ENCODE measurements around the genes PMVK, TRIM46 and MSTO1.

DNA sequence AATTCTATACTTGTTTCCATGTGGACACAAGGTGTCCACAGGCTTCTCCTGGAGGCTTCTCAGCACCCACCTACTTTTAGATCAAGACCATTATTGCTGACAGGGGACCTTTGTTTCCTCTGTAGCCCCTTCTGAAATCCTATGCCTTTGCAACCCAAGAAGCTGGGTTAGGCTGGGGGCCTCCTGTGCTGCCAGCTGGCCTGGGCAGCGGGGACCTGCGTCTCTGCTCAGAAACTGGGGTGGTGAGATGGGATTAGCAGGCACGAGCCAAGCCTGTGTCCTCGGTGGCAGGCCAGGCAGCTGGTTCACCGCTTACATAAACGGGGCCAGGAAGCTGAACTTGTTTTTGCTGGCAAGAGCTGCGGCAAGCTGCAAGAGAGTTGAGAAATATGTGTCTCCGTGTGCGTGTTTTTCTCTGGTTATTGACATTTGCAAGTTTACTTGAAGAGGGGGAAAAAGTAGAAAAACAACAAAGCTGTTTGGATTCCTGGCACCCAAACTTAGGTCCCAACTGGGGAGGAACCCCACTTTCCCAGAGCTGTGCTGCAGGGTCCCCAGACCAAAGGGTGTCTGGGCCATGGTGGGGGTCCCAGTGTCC, 14.3 kb downstream of the IL6R start:
- PRO-cap, 3 experiments = no peak in any of the 3 experiments
- RAMPAGE, long total RNA = no peak

- PRO-cap, 3 experiments = no peak in any of the 3 experiments
- RAMPAGE, long total RNA = no peak
Observed at GRCh38 chr1:154434276-154435439, 29.5 kb downstream of the IL6R start.

DNA sequence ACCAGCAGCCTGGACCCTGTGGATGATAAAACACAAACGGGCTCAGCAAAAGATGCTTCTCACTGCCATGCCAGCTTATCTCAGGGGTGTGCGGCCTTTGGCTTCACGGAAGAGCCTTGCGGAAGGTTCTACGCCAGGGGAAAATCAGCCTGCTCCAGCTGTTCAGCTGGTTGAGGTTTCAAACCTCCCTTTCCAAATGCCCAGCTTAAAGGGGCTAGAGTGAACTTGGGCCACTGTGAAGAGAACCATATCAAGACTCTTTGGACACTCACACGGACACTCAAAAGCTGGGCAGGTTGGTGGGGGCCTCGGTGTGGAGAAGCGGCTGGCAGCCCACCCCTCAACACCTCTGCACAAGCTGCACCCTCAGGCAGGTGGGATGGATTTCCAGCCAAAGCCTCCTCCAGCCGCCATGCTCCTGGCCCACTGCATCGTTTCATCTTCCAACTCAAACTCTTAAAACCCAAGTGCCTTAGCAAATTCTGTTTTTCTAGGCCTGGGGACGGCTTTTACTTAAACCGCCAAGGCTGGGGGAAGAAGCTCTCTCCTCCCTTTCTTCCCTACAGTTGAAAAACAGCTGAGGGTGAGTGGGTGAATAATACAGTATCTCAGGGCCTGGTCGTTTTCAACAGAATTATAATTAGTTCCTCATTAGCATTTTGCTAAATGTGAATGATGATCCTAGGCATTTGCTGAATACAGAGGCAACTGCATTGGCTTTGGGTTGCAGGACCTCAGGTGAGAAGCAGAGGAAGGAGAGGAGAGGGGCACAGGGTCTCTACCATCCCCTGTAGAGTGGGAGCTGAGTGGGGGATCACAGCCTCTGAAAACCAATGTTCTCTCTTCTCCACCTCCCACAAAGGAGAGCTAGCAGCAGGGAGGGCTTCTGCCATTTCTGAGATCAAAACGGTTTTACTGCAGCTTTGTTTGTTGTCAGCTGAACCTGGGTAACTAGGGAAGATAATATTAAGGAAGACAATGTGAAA, 36.3 kb upstream of the TDRD10 start:
- PRO-cap, 3 experiments = no peak in any of the 3 experiments
- RAMPAGE, long total RNA = no peak

- PRO-cap, 3 experiments = no peak in any of the 3 experiments
- RAMPAGE, long total RNA = no peak
Observed at GRCh38 chr1:154577715-154578826, 10.5 kb downstream of the CHRNB2 start.

DNA sequence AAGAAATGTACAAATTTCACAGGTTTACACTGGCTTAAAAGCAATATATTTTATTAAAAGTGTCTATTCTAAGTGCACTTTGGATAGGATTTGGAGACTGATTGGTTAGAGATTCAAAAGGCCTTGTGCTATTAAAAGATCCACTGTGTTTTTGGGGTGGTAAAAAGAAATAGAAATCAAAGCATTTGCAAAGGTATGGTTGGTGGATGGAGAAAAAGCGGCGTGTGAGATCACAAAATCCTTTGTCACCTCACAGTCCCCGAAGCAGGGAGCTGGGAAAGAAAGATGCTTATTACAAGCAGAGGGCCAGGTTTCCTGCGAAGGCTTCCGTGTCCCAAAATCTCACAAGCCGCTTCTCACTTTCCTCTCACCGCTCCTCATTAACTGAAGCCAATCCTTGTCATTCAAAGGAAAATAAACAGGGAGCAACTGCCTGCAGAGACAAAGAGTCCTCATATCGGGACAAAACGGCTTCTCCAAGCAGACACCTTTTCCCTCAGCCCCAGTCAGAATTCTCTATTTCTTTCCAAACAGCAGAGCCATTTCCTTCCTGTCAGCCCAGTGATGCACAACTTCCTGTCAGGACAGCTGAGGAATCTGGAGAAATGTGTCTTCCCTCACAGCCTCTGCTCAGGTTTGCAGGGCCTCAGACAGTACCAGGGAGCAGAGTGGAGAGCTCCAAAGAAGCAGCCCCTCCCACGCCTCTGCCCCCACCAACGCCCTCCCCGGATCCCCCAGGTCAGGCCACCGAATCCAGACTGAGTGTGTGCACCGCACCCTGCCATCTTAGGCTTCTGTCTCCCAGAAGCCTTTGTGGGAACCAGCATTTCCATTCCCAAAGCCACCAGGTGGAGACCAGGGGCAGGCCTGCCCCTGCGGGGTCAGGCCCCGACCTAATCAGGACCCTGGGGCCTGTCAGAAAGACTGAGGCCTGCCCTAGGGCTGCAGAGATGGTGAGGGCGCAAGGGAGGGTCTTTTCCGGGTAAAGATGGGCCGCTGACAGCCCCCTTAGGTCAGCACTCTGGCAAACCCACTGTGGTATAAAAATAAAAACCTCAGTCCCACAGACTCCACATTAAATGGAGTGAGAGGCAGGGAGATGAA, 29.6 kb downstream of the KCNN3 start:
- PRO-cap, 3 experiments = no peak in any of the 3 experiments
- RAMPAGE, long total RNA = no peak

GRCh38 chr1:154846630-154847562, 23.2 kb downstream of the KCNN3 start:
- PRO-cap, 3 experiments = no peak in any of the 3 experiments
- RAMPAGE, long total RNA = no peak

- PRO-cap, 3 experiments = no peak in any of the 3 experiments
- RAMPAGE, long total RNA = no peak
Observed at GRCh38 chr1:154877358-154877902, 7.3 kb upstream of the KCNN3 start.

- PRO-cap, 3 experiments = no peak in any of the 3 experiments
- RAMPAGE, long total RNA = no peak
Observed at GRCh38 chr1:154896676-154897597, 26.9 kb upstream of the KCNN3 start.

GRCh38 chr1:154936338-154937131, at the start of gene PMVK:
TSS of gene PMVK (minus strand) at chr1:154936719.
- PRO-cap, 3 experiments = peak in 3 of 3 experiments; most common plus-strand start chr1:154936589 (in 1); most common minus-strand start chr1:154936958 (in 2)
- RAMPAGE, long total RNA = no peak

DNA sequence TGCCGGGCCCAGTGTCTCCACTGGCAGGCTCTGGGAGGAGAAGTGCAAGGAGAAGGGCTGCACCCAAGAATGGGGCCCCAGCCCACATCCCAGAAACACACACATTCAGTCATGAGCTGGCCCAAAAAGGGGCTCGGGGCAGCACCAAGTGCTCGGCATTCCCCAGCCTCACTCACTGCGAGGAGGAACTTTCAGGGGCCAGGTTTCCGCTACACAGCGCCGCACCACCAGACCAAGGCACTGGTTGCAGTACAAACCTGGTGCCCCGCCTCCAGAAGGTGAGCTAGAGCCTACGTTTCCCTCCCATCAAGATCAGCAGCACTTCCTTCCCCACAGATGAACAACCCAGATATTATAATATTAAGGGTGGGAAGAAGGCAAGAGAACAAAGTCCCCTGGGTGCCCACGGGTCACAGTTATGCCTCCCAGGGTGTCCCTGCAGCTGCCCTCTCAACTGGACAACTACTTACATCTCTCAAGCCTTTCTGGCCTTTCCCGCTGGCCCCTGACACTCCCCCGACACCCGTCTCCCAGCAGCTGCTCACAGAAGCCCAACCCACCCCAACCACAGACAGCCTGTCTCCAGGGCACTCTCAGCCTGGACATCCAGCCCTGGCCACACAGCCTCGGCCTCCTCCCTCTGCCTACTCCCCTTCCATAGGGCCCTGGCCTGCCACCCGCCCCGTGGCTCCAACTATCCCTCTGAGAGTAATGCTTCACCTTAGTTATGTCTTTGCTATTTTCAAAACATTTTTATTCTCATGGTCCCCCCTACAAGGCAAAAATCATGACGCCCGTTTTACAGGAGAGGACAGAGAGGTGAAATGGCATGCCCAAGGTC, 3.8 kb downstream of the PBXIP1 start:
- PRO-cap, 3 experiments = no peak in any of the 3 experiments
- RAMPAGE, long total RNA = no peak

GRCh38 chr1:154963094-154964042, 1.8 kb upstream of the PYGO2 start:
- PRO-cap, 3 experiments = no peak in any of the 3 experiments
- RAMPAGE, long total RNA = no peak

- PRO-cap, 3 experiments = no peak in any of the 3 experiments
- RAMPAGE, long total RNA = no peak
Observed at GRCh38 chr1:155006371-155007347, 4.1 kb downstream of the ZBTB7B start.

GRCh38 chr1:155133543-155134138, 2.0 kb upstream of the SLC50A1 start:
- PRO-cap, 3 experiments = no peak in any of the 3 experiments
- RAMPAGE, long total RNA = no peak

GRCh38 chr1:155173574-155174092, at the start of gene TRIM46:
TSS of gene TRIM46 (plus strand) at chr1:155173849.
- PRO-cap, 3 experiments = peak in 1 of 3 experiments; most common plus-strand start chr1:155173900 (in 1); most common minus-strand start chr1:155173771 (in 1)
- RAMPAGE, long total RNA = start-site peak on the plus strand at chr1:155173847-155173928, 33 and 43 reads in 2 replicates

GRCh38 chr1:155177093-155177740, 3.6 kb downstream of the TRIM46 start:
- PRO-cap, 3 experiments = no peak in any of the 3 experiments
- RAMPAGE, long total RNA = no peak

DNA sequence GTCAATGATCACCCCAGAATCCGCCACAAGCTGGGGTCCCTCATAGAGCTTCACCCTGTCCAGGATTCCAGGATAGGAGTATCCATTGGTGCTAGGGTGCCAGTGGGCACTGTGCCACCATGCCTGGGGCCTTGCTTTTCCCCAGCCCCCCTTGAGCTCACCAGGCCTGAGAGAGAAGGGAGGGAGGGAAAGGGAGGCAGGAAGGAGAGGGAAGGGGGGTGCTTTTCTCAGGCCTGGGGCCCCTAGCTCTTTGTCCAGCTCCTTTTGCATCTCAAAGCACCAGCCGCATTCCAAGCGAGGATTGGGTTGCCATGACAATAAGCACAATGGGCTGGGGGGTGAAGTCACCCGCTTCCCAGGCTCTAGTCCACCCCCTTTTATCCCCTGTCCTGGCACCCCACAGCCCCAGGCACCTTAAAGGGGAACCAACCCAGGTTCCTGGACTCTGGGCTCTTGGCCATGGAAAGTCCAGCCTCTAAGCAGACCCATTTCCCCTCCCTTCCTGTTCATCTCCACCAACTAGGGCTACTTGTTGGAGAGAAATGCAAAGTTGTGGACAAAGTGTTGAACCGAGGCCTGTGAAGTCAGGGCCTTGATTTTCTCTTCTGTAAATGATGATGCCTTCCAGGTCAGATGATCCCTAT, 11.5 kb downstream of the THBS3 start:
- PRO-cap, 3 experiments = no peak in any of the 3 experiments
- RAMPAGE, long total RNA = no peak

- PRO-cap, 3 experiments = peak in 1 of 3 experiments; most common minus-strand start chr1:155219005 (in 1)
- RAMPAGE, long total RNA = no peak
Observed at GRCh38 chr1:155218707-155219463, 10.4 kb downstream of the MTX1 start.

GRCh38 chr1:155219825-155220219, 11.3 kb downstream of the MTX1 start:
- PRO-cap, 3 experiments = no peak in any of the 3 experiments
- RAMPAGE, long total RNA = no peak

DNA sequence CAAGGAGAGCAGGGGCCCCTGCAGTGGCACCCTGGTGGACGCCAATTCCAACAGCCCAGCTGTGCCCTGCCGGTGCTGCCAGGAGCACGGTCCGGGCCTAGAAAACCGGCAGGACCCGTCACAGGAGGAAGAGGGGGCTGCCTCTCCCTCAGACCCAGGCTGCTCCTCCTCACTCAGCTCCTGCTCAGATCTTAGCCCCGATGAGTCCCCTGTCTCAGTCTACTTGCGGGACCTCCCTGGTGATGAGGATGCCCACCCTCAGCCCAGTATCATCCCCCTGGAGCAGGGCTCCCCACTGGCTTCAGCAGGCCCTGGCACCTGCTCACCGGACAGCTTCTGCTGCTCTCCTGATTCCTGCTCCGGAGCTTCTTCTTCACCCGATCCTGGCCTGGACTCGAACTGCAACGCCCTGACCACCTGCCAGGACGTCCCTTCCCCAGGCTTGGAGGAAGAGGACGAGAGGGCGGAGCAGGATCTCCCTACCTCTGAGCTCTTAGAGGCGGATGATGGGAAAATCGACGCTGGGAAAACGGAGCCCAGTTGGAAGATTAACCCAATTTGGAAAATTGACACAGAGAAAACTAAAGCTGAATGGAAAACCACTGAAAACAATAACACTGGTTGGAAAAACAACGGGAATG, 1.3 kb downstream of the RUSC1 start:
- PRO-cap, 3 experiments = peak in 1 of 3 experiments; most common plus-strand start position 512 of the sequence (in 1); most common minus-strand start position 401 of the sequence (in 1)
- RAMPAGE, long total RNA = no peak

- PRO-cap, 3 experiments = peak in 3 of 3 experiments; most common minus-strand start chr1:155609983 (in 2)
- RAMPAGE, long total RNA = no peak
Observed at GRCh38 chr1:155609533-155610304, at the start of gene MSTO1. TSS of gene MSTO1 (plus strand) at chr1:155610218.

Measured in cerebellum (tissue), 5 donors.